Daoy (cell line): ENCODE data around the genes MSX2, DRD1 and FAF2.

GRCh38 chr5:174724063-174725132 is at the start of gene MSX2:
Gene MSX2 (plus strand): TSS chr5:174724582.
- RAMPAGE, long total RNA, result no peak

GRCh38 chr5:175014861-175015363 is 290.5 kb downstream of the MSX2 start:
- RAMPAGE, long total RNA, result no peak

GRCh38 chr5:175378487-175378956 is 65.5 kb downstream of the DRD1 start:
- RAMPAGE, long total RNA, result no peak

GRCh38 chr5:175443845-175444472 is at the start of gene DRD1:
Gene DRD1 (minus strand): TSS chr5:175444182.
- RAMPAGE, long total RNA, result no peak

GRCh38 chr5:175513549-175514538 is 35.5 kb downstream of the SFXN1 start:
- RAMPAGE, long total RNA, result no peak

DNA sequence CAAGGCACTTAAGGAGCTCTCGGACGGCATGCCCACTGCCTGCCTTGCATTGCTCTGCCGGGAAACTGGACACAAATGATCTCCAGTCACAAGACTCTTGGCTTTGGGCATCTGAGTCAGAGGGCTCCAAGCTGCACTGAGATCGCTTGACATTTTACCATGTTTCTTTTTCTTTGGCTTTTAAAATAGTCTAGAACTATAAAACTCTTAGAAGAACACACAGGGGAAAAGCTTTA is 43.6 kb upstream of the HRH2 start:
- RAMPAGE, long total RNA, result no peak

DNA sequence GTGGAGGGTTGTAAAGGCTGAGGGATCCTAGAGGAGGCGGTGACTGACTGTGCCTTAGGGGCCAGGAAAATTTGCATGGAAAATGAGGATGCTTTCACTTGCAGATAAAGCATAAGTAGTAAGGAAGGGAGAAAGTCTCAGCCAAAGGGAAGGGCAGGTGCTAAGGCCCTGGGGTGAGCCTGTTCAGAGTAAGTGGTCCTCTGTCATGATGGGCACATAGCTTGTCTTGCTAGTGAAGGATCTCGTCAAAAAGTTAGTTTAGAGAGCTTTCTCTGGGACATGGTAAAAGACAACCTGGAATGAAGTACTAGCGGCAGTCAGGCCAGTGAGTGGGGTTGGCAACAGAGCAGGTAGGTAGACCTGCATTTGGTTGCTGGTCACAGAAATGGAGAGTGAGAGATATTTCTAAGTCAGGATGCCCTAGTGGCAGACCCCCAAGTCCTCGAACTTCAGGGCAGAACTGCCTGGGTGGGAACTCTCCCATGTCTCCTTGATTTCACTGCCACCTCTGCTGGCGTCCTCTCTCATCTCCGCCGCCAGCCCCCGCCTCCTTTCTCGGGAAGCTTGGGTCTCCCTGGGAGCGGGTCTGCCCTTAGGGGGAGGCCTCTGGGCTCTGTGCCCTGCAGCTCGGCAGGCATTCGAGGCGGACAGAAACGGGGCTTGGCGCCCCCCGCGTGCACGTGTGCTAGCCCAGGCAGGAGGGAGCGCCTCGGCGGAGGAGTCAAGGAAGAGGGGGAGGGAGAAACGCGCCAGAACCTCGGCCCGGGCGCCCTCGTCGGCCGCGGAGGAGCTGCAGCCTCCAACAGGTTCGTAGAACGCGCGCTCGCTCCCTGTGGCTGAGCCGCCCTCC is 75.2 kb upstream of the CPLX2 start:
- RAMPAGE, long total RNA, result no peak

DNA sequence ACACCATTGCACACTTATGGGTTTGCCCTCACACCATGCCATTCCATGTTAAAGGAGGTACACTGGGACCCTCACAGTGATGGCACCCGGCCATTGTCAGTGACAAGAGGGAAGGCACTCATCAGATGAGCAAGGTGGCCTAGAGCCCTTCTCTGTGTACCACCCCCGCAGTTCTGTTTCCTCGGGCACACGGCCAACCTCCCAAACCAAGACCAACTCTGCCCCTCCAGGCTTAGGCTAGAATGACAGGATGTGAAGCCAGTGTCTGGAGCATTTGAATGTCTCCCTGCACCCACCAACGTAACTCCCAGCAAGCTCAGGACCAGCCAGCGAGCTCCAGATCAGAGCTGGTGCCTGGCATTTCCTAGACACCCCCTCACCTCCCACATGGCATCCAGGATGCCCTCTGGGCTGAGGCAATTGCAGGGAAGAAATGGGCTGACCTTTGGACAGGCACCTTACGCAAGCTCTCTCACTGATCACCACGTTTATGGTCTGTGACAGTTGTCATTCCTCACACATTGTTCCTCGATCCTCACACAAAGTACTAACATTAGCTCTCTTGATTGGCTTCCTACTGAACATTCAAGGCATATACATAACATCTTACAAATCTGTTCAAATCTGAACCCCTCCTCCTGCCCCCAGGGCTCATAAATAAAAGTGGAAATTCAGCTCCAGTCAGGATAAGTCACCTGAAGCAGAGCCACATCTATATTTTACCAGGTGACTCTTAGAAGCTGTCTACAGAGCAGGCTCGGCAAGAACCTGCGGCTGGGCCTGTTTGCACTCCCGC is 3.4 kb upstream of the CPLX2 start:
- RAMPAGE, long total RNA, result no peak

GRCh38 chr5:176289795-176290768 is 51.9 kb downstream of the SIMC1 start:
- RAMPAGE, long total RNA, result no peak

DNA sequence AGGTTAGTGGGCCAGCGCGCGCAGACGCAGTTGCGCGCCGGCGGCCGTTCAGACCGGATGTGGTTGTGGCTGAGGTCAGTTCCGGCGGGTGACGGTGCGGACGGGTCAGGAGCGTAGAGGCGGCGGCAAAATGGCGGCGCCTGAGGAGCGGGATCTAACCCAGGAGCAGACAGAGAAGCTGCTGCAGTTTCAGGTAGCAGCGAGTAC is at the start of gene FAF2:
Gene FAF2 (plus strand): TSS at position 108 of the 207 bp plus-strand sequence.
- RAMPAGE, long total RNA, result no peak

GRCh38 chr5:176448485-176449297 is 506 bp downstream of the FAF2 start:
- RAMPAGE, long total RNA, result no peak

- RAMPAGE, long total RNA, result no peak
These were observed 13.5 kb downstream of the RNF44 start for GRCh38 chr5:176523753-176523952.

- RAMPAGE, long total RNA, result no peak
These were observed 8.2 kb downstream of the RNF44 start for GRCh38 chr5:176528830-176529621.

DNA sequence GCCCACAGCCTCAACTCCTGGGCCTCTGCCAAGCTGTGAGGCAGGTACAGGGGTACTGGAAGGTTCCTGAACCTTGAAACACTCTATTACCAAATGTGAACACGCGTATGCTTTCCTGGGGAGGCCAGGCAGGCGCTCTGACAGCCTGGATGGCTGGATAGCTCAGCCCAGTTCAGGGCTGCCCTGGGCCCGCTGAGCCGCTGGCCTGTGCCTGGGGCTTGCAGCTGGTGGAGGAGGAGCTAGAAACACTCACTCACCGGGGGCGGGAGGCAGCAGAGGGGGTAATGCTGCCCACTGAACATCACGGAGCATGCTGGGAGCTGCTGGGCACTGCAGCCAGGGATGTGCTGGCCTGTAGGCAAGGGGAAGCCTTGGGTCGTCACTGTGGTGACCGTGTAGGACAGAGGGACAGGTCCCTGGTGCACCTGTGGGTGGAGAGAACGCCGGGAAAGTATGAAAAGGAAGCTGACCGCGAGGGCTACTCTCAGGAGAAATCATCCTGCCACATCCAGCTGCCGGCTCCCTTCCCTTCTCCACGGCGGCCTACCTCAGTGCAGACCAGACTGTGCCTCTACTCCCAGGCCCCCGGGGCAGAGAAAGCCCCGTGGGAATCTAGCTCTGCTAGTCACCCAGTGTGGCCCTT is 5.9 kb downstream of the RNF44 start:
- RAMPAGE, long total RNA, result no peak

GRCh38 chr5:176538302-176538587 is 1.0 kb upstream of the RNF44 start:
- RAMPAGE, long total RNA, result no peak

- RAMPAGE, long total RNA, result no peak
These were observed 78.3 kb downstream of the TSPAN17 start for GRCh38 chr5:176725521-176726038.

DNA sequence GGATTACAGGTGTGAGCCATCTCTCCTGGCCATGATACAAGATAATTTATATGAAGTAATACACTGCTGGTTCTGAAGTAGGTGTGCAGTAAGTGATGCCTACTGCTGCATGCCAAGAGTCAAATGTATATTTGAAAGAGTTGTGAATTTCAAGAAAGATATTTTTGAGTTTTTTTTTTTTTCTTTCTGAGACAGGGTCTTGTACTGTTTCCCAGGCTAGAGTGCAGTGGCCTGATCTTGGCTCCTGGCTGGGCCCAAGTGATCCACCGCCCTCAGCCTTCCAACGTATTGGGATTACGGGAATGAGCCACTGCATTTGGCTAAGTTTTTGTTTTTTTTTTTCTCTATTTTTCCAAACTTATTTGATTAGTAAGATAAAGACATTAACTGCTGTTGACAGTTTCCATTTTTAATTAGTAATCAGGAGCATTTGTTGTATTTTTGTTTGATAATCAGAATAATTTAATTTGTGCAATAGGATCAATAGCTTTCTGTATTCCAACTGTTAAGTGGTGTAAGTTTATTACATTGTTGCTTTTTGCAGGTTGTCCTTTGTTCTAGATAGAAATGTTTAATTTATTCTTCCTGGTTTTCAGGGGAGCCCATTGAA is 10.6 kb downstream of the NSD1 start:
- RAMPAGE, long total RNA, result no peak

- RAMPAGE, long total RNA, result no peak
These were observed 20.3 kb downstream of the NSD1 start for GRCh38 chr5:177153812-177154369.

DNA sequence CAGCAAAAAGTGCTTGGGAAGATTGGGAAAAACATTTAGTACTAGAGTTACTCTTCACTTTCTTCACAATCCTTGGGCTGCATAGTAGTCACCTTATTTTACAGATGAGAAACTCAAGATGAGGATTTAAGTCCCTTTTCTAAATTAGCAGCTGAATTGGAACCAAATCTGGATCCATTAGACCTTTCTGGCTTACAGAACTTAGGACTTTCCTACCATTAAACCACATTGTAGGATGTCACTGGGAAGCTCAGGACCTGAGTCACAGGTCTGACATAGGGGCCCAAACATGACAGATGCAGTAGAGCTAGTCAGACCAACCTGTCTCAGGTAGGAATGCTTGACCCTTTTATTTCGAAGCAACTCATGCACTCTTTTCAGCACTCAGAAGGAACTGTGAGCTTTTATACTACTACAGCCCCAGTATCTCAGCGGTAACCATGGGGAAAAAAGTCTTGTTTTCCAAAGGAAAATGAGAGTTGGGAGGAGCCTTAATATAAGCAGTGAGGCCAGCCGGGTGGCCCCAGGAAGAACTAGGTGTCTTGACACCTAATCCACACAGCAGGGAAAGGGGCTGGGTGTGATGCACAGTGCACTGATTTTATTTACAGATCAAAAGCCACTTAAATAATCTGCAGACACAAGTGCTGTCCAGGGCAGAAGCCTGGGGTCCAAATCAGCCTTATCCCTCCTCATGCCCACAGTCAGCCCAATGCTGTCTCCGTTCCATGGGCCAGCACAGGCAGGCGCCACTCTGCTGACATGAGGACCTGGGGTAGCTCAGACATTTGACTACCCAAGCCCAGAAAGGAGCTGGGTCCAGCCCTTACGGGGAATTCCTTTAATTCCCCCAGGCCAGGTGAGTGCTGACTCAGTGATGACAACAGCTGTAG is 2.4 kb downstream of the RAB24 start:
- RAMPAGE, long total RNA, result no peak

- RAMPAGE, long total RNA, result no peak
These were observed 3.3 kb downstream of the PRELID1 start for GRCh38 chr5:177306820-177307318.